ENCODE data around the genes TPH1 and LDHC.

GRCh38 chr11:17506670-17507113 is 30.0 kb upstream of the ABCC8 start:
- RRBS, result no CpG with 5 or more reads among the region's 7 CpGs

- RRBS, result 31% methylated on average over 1 of the region's 26 CpGs
Measured at GRCh38 chr11:17522572-17523541, 21.4 kb downstream of the USH1C start.

DNA sequence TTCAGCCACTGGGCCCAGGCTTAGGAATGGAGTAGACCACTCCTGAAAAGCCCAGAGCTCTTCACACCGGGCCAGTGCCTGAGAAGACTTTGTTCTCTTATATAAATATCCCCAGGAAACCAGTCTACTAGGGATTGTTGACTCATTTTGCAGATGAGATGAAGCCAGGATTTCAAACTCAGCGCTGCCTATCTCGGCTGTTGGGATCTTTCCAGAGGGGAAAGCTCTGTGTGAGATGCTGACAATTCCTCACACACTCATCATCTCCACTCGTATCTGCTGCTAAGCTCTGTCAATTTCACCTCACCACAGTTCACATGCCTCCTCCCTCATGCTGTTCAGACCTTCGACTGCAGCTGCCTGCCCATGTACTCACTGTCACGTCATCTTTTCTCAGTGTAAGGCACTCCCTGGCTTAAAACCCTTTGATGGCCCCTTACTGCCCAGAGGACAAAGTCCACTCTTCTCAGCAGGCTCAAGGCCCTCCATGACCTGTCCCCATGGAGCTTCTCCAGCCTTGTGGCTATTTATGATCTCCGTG is 12.5 kb downstream of the USH1C start:
- RRBS, result no CpG with 5 or more reads among the region's 7 CpGs

DNA sequence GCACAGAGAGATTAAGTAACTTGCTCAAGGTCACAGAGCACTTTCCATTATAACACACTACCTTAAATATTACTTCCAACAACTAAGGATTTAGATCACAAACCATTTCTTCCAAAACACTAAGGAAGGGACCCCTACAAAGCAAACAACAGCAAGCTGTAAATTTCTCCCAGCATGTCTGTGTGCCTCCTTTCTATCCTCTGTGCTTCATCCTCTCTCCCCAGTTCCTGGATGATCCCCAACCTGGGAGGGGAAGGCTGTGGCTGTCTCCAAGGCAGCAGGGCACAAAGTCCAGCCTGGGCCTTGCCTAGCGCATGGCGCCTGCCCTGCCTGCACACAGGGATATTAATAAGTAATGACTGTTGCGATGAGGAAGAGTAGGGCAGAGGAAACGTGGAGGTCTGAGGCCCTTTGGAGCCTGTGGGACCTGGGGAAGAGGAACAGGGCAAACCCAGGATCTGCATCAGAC is 2.0 kb downstream of the USH1C start:
- RRBS, result no CpG with 5 or more reads among the region's 4 CpGs

DNA sequence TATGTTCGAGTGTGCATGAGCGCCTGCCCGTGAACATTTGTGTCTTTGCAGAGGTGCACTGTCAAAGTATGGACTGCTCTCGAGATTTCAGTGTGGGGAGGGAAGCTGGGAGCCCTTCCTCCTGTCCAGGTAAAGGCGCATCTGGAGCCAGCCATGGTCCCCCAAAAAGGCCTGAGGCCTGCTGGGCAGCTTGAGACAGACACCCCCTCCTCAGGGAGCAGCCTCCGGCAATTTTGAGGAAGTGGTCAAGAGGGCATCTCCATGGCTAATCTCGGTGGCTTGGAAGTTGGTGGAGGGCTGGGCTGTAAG is 2.3 kb downstream of the KCNC1 start:
- RRBS, result no CpG with 5 or more reads among the region's 7 CpGs

DNA sequence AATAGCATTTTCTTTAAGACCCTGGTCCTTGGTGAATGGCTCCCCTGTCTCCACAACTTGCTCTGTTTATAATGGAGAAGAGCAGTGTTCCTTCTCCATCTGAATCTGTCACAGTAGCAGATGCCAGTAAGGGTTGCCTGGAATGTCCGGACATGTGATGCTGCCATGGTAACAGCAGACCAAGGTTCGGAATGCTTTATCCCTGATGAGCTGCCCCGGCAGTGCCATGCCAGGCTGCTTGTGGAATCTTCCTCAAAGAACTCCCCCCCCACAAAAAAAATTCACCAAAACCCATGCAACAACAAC is 72.4 kb downstream of the KCNC1 start:
- RRBS, result 41% methylated on average over 3 of the region's 3 CpGs

DNA sequence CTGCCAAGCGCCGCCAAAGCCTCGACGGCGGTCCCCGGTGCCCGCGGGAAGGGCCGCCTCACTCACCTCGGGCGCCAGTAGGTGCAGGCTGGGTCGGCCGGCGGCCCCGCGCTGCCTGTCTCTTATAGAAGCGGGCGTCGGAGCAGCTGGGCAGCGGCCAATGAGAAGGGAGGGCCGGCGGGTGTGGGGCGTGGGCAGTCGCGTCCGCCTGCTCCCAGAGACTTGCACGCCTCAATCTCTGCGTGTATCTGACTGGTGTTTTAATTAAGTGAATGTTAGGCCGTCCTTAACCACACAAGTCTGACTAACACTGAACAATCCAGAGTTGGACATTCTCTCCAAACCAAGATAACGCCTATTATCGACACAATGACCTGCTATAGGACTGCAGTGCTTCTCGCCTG is at the start of gene TPH1:
Gene TPH1, minus strand, starts transcription at position 95 of the 404 bp plus-strand sequence.
- RRBS, result 3% methylated on average over 19 of the region's 32 CpGs

- RRBS, result no CpG with 5 or more reads among the region's 6 CpGs
Measured at GRCh38 chr11:18101227-18101581, 4.7 kb downstream of the SAAL1 start.

GRCh38 chr11:18223744-18224365 is 12.7 kb downstream of the SAA4 start:
- RRBS, result no CpG with 5 or more reads among the region's 2 CpGs

DNA sequence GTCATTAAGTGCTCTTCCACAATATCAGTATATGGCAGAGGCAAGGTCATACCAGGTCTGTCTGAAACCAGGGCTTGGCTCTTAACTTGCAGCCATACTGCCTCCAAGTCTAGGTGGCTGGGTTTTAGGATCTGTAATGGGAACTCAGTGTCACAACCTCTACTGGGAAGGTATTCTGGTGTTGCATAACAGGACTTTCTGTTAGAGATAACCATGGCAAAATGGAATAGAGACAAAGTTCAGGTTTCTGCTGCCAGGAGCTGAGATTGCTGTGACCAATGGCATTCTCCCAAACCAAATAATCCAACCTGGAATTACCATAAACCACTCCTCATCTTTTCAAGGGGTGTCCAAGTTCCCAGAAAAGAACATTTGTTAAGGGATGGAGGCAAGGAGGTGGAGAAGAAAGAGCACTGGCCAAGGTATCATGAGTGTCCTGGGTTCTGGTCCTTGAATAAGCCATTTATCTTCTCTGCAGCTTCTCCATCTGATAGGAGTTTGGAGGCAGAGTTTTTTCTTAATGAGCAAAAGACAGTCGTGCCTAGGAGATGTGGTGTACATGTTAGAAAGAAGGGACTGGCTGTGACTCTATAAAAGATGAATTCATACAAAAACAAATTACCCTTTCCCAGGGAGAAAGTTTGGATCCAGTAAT is 6.7 kb upstream of the SAA1 start:
- RRBS, result no CpG with 5 or more reads among the region's 1 CpG

- RRBS, result no CpG with 5 or more reads among the region's 24 CpGs
Measured at GRCh38 chr11:18322655-18323232, 377 bp downstream of the GTF2H1 start.

DNA sequence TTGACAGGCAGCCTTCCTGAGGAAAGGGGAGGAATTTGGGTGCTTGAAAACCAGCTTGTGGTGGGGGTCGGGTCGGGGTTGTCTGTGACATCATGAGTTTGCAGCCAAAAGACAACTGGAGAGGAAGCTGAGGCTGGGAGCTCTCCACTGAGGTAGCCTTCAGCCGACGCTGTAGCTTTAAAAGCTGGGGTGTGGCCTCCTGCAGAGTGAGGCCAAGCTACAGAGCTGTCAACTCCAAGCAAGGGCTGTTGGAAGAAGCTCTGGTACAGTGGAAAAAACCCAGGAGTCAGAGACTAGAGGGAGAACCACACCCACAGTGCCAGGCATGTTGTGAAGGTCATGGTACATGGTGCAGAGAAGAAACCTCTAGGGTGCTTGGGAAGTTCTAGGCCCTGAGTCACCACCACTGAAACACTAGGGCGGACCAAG is 10.8 kb upstream of the LDHA start:
- RRBS, result no CpG with 5 or more reads among the region's 5 CpGs

DNA sequence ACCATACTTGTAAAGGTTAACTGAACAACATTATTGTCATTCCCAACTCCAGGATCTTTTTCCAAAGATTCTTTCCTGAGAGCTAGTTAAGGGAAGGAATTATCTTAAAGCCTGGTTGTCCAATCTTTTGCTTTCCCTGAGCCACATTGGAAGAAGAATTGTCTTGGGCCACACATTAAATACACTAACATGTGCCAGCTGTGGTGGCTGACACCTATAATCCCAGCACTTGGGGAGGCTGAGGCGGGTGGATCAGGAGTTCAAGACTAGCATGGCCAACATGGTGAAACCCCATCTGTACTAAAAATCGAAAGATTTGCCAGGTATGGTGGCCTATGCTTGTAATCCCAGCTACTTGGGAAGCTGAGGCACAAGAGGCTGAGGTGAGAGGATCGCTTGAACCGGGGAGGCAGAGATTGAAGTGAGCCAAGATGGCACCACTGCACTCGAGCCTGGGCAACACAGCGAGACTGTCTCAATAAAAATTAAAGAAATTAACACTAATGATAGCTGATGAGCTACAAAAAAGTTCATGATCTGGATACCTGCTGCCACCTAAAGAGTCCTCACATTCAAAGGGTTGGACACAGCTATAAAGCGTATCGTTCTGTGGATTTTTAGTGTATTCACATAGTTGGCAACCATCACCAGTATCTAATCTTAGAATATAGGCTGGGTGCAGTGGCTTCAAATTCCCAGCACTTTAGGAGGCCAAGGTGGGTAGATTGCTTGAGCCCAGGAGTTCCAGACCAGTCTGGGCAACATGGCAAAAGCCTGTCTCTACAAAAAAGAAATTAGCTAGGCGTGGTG is 3.5 kb upstream of the LDHC start:
- RRBS, result no CpG with 5 or more reads among the region's 9 CpGs

DNA sequence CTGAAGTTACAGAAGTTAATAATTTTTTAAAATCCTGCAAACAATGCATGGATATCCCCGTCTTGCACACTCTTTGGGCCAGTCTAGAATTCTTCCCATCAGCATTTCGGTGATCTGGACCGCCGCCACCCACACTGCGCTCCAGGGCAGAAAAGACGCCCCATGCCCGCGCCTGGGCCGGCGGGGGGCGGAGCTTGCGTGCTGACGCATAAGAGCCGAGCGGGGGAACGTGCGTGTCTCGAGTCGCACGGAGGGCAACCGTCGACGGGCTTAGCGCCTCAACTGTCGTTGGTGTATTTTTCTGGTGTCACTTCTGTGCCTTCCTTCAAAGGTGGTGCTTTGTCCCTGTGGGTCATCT is at the start of gene LDHC:
Gene LDHC, plus strand, starts transcription at position 241 of the 358 bp plus-strand sequence.
- RRBS, result no CpG with 5 or more reads among the region's 25 CpGs

DNA sequence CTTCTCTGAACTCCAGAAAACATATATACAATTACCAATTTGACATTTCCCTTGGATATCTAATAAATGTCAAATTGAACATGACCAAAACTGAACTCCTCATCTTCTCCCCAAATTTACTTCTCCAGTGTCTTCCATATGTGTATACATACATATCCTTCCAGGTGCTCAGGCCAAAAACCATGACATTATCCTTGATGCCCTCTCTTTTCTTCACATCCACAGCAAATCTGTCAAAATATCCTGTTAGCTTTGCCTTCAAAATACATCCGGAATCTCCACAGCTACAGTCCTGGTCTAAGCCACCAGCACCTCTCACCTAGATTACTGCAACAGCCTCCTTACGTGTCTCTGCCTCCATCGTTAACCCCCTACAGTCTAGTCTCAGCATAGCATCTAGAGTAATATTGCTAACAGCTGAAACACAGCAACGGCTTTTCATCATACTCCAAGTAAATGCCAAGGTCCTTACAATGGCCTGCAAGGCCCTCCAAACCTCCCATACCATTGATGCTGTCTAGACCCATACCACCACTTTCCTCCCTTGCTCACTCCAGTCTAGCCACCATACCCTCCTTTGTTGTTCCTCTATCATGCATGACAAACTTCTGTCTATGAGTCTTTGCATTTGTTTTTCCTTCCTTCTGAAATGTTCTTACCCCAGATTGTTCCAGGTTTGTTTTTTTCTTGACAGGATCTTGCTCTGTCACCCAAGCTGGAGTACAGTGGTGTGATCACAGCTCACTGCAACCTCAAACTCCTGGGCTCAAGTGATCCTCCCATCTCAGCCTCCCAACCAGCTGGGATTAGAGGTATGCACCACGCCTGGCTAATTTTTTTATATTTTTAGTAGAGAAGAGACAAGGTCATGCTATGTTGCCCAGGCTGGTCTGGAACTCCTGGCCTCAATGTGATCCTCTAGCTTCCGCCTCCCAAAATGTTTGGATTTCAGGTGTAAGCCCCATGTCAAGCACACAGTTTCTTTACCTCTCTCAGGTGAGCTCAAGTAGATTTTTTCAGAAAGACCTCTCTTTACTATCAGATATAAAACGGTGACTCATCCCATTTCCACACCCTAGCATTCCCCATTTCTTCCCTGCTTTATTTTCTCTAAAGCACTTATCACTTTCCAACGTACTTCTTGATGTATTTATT is 4.1 kb downstream of the TSG101 start:
- RRBS, result no CpG with 5 or more reads among the region's 8 CpGs

DNA sequence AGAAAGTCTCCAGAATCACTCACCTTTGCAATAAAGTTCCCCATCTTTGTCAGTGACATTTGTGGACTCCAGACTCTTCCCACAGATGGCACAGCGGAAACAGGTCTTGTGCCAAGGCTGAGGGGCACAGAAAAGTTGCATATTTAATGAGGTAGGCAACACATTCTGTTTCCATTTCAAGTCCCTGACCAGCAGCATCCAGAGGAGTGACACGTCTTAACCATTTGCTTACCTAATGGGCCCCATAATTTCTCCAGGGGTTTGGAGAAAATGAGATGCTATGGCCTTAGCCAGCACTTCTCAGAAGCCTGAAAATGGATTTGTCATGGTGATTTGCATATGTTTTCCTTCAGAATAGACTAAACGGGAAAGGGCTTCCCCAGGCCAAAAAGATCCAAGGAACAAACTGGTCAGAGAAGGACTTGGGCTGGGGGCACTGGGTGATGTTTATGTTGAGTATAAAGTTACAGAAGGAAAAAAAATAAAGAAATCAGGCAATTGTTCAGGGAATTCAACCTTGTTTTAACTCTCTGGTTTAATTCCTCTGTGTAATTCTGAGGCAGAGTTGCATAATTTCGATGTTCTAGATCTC is 16.8 kb downstream of the CSRP3 start:
- RRBS, result no CpG with 5 or more reads among the region's 4 CpGs

DNA sequence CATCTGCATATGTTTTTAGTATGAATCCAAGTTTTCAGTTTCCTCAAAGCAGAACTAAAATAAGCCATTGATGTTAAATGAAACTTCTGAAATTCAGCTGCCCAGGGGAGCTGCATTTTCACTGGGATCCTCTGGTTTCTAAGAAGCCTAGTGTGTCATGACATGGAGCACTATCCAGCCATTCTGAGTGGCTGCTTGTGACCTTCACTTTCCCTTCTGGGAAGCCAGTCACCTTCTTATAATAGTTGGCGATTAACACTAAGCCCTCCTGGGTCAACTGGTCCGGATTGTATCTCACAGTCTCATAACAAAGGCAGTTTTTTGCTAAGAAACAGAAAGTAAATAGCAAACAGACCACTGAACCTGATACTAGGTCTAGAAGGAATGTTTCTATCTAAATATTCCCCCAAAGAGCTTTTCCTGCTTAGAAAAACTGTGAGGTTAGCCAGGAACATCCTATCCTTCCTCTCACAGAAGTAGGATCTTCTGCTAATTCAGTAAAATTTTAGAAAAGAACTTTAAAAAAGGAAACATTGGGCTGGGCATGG is 7.8 kb downstream of the CSRP3 start:
- RRBS, result no CpG with 5 or more reads among the region's 2 CpGs

DNA sequence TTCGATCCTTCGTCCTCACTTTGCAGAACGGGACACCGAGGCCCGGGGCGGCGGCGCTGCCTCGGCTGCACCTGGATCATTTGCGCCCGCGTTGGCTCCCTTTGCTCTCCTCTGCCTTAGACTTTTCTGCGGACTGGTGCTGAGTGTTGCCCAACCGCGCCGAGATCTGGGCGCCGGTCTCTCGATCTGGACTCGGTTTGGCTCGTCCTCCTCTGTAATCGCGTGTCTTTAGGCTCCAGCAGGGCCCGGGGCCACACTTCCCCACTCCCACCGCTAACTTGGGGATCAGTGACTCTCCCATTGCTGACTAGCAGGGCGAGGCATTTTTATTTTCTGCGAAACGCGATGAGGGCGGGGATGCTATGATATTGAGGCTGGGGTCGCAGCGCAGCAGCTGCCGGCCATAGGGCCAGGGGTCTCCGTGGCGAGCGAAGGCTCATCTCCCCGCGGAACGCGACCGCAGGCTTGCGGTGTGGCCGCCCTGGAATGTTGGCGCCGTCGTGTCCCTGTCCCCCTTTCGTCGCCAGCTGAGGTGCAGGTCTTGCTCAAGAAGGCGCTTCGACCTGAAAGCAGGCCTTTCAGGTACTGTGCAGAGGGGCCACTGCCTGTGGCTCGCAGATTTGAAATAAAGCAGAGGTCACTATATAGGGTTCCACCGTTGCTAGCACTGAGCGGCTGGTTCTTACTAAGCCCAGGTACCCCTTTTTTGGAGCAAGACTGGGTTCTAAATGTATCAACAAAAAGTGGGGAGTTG is 1.8 kb upstream of the E2F8 start:
- RRBS, result 5% methylated on average over 11 of the region's 53 CpGs

DNA sequence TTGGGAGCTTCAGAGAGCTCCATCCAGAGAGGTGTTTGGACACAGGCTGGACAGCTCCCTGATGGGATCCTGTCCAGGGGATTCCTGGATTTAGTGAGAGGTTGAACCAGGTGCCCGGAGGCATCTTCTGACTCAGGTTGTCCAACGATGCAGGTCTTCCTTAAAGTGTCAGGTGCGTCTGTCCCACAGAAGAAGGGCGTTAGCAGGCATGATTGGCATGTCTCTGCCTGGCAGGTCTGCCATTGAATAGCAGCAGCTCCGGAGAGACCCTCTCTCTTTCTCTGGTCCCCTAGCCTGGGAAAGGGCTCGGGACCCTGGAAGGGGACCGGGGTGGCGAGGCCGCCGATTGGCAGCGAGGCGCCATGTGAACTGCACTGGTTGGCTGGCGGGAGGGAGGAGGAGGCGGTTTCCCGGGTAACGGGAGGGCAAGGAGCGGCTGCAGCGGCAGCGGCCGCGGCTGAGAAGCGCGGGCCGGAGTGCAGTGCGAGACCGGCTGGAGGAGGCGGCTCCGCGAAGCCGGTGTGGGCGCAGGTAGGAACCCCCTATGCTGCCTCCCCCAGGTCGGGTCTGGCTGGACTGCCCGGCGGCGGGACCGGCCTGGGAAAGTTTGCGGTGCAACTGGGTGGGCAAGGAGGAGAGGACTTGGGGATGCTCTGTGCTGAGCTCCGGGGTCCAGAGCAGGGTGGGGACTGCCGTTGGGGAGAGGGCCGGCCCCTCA is 104.2 kb upstream of the E2F8 start:
- RRBS, result 4% methylated on average over 29 of the region's 40 CpGs

GRCh38 chr11:19703130-19703634 is 9.5 kb upstream of the NAV2 start:
- RRBS, result no CpG with 5 or more reads among the region's 7 CpGs

Measured in epidermal melanocyte (primary cell).